ENCODE measurements around the genes MTMR6 and ATP8A2.

GRCh38 chr13:23578435-23579031 is 8.3 kb downstream of the TNFRSF19 start:
- PRO-cap = no peak
- RAMPAGE, long total RNA, 4 experiments = no peak in any of the 4 experiments

DNA sequence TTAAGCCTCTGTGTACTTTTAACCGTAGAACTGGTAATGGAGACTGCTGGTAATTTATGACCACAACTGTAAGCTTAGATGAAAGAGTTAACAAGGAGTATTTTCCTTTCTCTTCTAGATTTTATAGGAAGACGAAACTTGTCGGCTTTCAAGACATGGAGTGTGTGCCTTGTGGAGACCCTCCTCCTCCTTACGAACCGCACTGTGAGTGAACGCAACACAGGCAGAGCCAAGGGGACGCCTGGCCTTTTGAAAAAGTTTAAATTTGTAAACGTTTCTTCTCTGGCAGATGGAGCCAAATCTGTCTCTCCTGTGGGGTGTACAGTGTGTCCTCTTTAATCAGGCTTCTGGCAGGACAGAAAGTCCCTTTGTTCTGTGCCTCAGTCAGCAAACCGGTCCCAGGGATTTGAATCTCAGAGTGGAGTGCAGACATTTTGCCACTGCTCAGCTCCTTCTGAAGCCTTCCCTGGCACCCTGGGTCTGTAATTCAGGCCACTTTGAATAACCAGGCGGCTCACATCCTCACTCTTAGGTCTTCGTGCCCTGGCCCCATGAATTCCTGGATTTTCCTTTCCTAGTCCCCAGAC is 56.5 kb downstream of the TNFRSF19 start:
- PRO-cap = no peak
- RAMPAGE, long total RNA, 4 experiments = no peak in any of the 4 experiments

- PRO-cap = no peak
- RAMPAGE, long total RNA, 4 experiments = no peak in any of the 4 experiments
These were observed 67.4 kb downstream of the TNFRSF19 start for GRCh38 chr13:23637593-23638058.

GRCh38 chr13:23703019-23703573 is 132.9 kb downstream of the TNFRSF19 start:
- PRO-cap = no peak
- RAMPAGE, long total RNA, 4 experiments = no peak in any of the 4 experiments

DNA sequence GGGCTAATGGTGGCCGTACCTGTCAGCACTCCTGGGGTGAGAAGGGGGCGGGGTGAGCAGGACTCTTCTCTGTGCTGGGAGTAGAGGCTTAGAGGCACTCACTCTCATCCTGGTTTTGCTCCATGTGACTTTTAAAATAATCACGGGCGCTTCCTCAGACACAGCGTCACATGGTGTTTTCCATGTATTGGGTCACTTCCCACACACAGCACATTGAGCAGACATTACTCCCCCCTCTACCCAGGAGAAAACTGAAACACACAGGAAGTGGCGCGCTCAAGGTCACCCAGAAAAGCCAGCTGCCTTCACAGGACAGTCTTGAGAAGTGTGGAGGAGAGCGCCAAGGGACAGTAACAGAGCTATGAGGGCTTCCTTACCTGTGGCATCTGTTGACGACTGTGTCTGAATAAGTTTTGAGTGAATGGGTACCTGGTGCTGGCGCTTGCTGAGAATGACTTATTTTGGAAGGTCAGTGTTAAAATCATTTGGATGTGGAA is 23.3 kb downstream of the SPATA13 start:
- PRO-cap = bidirectional peak, plus-strand start at position 321 of the sequence, minus-strand start at position 106 of the sequence
- RAMPAGE, long total RNA, 4 experiments = no peak in any of the 4 experiments

DNA sequence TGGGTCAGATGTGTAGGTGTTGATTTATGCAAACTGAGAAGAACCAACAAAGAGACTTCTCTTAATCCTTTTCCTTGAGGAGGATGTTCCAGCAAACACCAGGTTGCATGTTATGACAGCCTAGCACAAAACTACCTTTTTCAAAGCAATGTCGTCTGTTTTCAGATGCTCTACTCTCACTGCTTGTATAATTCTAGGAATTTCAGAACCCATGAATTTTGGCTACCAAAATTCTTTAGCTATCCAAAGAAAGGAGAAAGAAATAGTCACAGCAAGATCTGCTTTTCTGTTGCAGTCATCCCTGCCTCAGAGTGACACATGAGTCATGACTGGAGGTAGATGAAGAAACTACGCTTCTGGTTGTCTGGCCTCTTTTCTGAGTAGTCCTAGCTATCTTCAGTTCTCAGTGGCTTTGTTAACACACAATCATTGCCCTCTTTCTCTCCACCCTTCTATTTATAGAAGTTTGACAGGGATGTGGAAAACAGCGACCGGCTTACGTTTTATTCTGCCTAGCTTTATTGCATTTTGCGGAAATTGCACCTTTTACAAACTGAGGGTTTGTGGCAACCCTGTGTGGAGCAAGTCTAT is 26.5 kb downstream of the SPATA13 start:
- PRO-cap = unidirectional peak, plus-strand start at position 399 of the sequence
- RAMPAGE, long total RNA, 4 experiments = no peak in any of the 4 experiments

DNA sequence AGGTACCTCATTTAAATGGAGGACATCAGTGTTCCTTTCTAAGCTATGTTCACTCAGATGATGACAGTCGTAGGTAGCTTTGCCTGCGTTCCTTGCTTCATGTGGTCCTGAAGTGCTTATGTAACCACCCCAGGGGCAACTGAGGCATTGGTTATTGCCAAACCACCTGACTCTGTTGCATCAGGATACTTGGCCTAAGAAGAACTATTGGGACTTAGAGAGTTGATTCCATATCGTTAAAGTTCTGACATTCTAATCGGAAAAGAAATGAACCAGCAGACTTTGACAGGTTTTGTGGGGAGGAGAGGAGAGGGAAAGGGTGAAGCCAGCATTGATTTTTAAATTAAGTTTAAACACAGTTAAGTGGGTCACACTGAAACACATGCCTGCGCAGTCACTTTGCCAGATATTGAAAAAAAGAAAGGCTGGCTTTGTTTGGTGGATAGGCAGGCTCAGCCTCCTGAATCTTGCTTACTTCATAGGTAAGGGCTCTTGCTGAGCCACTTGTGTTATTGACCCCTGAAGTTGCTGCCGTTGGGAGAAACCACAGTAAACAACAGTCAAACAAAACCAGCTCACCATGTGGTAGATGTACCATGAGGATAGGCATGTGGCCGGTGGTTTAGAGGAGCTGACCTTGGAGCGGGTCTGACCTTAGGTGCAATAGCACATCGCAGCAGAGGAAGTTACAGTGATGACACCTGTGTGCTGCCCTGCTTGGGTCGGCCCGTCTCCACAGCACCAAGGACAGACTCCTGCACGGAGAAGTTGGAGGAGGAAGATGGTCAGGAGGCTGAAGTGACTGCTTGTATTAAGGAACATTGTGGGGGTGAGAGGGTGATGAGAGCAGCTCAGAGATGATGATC is 52.0 kb downstream of the SPATA13 start:
- PRO-cap = no peak
- RAMPAGE, long total RNA, 4 experiments = no peak in any of the 4 experiments

GRCh38 chr13:24215542-24216390 is 55.2 kb downstream of the SPATA13 start:
- PRO-cap = no peak
- RAMPAGE, long total RNA, 4 experiments = start-site peak on the plus strand in 1 of 4 experiments, at chr13:24215892-24215944 at its widest, 5 reads per replicate

DNA sequence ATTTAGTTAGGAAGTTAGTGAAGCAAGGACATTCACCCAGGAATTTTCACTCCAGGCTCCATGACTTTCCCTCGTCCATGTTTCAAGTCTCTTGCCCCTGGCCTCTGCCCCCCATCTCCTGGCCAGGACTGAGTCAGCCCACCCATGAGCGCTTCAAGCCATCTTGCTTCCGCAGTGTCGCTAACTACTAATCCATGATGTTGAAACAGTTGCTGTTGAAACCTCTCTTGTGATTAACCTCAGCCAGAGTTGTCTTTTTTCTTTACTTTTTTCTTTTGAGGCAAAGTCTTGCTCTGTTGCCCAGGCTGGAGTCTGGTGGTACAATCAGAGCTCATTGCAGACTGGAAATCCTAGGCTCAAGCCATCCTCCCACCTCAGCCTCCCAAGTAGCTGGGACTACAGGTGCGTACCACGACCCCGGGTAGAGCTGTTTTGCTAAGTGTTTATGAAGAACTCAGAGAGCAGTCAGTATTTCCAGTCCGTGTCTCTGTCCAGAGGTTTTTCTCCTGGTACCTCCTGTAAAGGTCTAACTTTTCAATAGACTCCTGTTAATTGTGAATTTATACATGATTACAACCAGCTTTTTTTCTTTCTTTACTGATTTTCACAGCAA is 29.5 kb upstream of the C1QTNF9 start:
- PRO-cap = no peak
- RAMPAGE, long total RNA, 4 experiments = no peak in any of the 4 experiments

GRCh38 chr13:24503159-24503656 is 9.4 kb downstream of the PARP4 start:
- PRO-cap = bidirectional peak, plus-strand start at chr13:24503510, minus-strand start at chr13:24503499
- RAMPAGE, long total RNA, 4 experiments = no peak in any of the 4 experiments

GRCh38 chr13:24630715-24631349 is 49.4 kb upstream of the ATP12A start:
- PRO-cap = no peak
- RAMPAGE, long total RNA, 4 experiments = no peak in any of the 4 experiments

- PRO-cap = bidirectional peak, plus-strand start at chr13:24669176, minus-strand start at chr13:24669095
- RAMPAGE, long total RNA, 4 experiments = no peak in any of the 4 experiments
These were observed 11.2 kb upstream of the ATP12A start for GRCh38 chr13:24668960-24669468.

DNA sequence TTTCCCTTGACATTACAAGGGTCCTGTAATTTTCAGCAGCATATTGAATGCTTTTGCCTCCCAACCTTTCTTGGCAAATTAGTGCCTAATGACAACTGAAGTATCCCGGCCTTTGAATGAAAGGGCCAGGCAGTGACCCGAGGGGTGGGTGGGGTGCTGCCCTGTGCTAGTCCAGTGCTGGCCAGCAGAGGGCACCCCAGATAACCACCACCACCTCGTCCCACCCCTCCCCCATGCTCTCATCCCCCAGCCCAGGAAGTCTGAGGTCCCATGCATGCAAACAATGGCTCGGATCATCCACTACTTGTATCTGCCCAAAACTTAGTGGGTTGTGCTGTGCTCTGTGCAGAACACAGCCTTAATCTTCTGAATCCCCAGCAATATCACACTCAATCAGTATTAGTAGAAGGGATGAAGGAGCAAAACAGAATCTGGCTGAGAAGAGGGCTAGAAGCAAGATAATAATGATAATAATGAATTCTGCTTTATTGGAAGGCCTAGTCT is 3.7 kb downstream of the ATP12A start:
- PRO-cap = no peak
- RAMPAGE, long total RNA, 4 experiments = no peak in any of the 4 experiments

DNA sequence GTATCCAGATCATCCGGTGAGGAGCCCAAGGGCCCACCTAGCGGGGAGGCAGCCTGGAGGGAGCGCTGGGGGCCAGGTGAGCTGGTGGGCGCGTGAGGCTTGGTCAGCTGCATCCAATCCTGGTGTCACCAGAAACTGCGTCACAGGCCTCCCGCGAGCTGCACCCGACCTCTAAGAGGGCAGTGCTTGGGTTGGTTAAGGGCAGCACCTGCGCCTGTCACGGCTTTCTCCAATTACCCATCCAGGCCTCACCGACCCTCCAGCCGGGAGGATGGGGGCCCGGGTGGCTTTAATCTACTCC is 299 bp downstream of the RNF17 start:
- PRO-cap = no peak
- RAMPAGE, long total RNA, 4 experiments = no peak in any of the 4 experiments

GRCh38 chr13:25262258-25262715 is 25.0 kb downstream of the MTMR6 start:
- PRO-cap = no peak
- RAMPAGE, long total RNA, 4 experiments = no peak in any of the 4 experiments

GRCh38 chr13:25287164-25287727 is at the start of gene MTMR6:
TSS of gene MTMR6 (minus strand) at chr13:25287488.
- PRO-cap = bidirectional peak, plus-strand start at chr13:25287478, minus-strand start at chr13:25287435
- RAMPAGE, long total RNA, 4 experiments = start-site peak on the minus strand in 3 of 4 experiments, at chr13:25287297-25287512 at its widest, 48 to 558 reads per replicate

GRCh38 chr13:25371459-25372336 is at the start of gene ATP8A2:
TSS of gene ATP8A2 (plus strand) at chr13:25371974.
- PRO-cap = no peak
- RAMPAGE, long total RNA, 4 experiments = no peak in any of the 4 experiments

GRCh38 chr13:25489174-25489818 is 117.5 kb downstream of the ATP8A2 start:
- PRO-cap = no peak
- RAMPAGE, long total RNA, 4 experiments = no peak in any of the 4 experiments

- PRO-cap = unidirectional peak, plus-strand start at chr13:26970751
- RAMPAGE, long total RNA, 4 experiments = no peak in any of the 4 experiments
These were observed 201.1 kb downstream of the USP12 start for GRCh38 chr13:26970447-26971010.

GRCh38 chr13:26978466-26979106 is 193.0 kb downstream of the USP12 start:
- PRO-cap = unidirectional peak, plus-strand start at chr13:26978648
- RAMPAGE, long total RNA, 4 experiments = no peak in any of the 4 experiments

Measured in transverse colon (tissue), 4 donors.